Jurkat, Clone E6-1 (cell line): ENCODE measurements around the genes TMEM232 and WDR36.

- RRBS: no CpG with 5 or more reads among the region's 14 CpGs
Measured at GRCh38 chr5:98900313-98901627, 28.0 kb downstream of the CHD1 start.

DNA sequence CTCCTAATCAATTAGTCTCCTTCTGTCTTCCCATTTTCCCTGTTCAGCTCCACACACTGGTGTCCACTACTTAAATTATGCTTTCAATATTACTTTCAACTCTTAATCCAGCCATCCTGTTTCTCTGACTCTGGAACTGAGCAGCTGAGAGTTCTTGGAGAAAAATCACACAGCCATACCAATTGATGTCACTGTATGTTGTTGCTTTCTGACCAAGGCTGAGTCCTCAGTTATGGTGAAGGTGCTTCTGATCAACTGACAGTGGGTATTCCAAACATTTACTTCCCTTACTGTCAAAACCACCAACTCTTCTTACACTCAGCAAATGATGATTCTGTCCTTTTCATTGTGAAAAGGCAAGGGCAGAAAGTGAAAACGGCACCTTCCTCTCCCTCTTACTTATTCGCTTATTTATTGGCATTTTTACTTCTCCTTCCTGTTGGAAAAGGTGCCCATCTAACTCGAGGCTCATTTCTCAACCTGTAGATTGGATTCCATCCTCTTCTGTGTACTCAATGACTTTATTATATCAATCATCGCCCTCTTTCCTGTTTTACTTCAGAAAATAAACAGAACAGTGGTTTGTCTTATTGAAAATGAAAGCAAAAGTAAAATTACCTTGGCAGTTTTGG, 104.2 kb upstream of the CHD1 start:
- RRBS: no CpG with 5 or more reads among the region's 4 CpGs

GRCh38 chr5:100779765-100780313, 123.2 kb downstream of the ST8SIA4 start:
- RRBS: no CpG with 5 or more reads among the region's 6 CpGs

DNA sequence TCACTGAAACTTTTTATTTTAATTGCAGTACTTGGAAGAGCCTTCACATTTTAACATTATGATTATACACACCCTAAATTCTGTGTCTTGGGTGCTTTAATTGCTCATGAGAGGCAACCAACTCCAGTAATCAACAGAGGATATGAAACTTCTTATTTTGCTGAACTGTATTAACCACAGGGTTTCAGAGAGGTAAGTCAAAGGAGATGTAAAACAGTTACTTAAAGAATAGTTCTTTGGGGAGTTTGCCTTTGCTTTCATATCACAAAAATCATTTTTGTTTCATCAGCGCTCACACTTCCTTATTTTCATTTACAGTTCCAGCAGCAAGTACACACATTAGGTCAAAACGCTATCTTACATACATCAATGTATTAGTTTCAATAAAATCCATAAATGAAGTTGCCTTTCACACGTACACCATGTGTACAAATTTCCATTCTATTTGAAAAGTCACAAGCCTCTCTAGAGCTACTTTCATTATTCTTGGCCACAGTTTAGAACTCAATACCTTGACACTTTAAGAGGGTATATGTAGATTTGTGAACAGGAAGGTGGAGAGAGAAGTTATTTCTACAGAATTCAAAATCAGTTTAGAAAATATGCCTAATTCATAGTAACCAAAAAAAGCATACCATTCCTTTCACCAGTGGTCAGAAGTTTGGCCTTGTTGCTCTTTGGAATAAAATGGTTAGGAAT, 50.0 kb downstream of the ST8SIA4 start:
- RRBS: no CpG with 5 or more reads among the region's 3 CpGs

DNA sequence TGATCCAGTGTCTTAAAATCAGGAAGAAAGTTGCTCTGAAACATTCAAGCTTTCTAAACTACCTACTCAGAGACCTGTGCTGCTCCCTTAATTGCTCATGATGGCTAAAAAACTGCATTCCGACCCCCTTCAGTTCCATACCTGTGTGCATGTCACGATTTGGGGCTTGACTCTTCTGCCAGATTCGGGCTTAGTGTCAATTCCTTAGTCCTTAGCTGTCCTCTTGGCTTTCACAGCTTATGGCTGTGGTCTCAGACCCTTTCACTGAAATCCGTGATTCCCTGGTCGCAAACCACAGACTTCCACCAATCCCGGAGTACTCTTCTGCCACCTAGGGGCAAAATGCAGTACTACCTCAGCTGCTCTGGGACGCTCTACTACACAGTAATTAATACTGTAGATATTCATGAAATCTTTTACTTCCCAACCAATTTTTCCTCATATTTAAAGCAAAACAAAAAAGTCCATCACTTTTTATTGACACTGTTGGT, 617.6 kb downstream of the SLCO4C1 start:
- RRBS: no CpG with 5 or more reads among the region's 7 CpGs

- RRBS: no CpG with 5 or more reads among the region's 4 CpGs
Measured at GRCh38 chr5:101942283-101942661, 353.8 kb downstream of the SLCO4C1 start.

DNA sequence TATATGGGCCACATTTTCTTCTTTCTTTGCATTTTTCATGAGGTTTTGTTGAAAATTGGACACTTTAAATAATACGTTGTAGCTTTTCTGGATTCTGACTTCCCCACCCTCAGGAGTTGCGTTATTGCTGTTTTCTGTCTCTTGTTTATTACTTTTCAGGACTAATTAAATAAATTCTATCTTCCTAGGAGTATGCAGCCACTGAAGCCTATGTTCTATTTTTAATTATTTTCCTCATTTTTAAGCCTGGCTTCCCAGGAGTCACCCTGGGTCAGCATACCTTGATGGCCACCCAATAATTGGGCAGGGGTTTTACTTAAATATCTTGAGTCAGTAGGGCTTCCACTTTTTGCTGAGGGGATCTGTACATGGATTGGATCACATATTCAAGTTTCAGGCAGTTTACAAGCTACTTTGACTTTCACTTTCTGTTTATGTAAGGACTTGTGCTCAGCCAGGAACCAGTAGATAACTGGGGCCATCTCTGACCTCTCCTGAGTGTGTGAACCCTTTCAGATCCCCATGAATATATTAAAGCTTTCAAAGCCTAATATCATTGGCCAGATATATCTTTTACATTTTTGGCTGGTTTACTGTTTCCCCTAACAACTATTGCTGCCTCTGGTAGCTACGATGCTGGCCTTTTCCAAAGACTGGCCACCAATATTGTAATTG, 45.2 kb downstream of the SLCO6A1 start:
- RRBS: no CpG with 5 or more reads among the region's 3 CpGs

GRCh38 chr5:103258884-103259153, 256 bp downstream of the MACIR start:
- RRBS: 4% methylated on average over 6 of the region's 24 CpGs

- RRBS: no CpG with 5 or more reads among the region's 3 CpGs
Measured at GRCh38 chr5:107511859-107512517, 158.7 kb downstream of the EFNA5 start.

DNA sequence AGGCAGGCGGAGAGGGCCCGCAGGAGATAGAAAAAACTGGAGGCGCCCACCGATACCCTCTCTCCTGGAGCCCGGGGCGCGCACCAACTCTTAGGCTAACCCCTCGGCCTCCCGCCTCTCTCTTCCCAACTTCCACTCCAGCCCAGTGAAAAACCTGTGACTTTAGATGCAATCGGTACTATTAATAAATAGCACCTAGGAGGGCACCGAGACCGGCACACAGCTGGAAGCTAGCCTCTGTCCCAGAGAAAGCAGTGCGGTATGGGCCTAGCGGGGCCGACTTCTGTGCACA, 1.6 kb downstream of the EFNA5 start:
- RRBS: 100% methylated on average over 1 of the region's 15 CpGs

- RRBS: 6% methylated on average over 15 of the region's 20 CpGs
Measured at GRCh38 chr5:107671154-107671370, 325 bp upstream of the EFNA5 start.

- RRBS: no CpG with 5 or more reads among the region's 10 CpGs
Measured at GRCh38 chr5:107861053-107861820, 190.5 kb upstream of the EFNA5 start.

- RRBS: no CpG with 5 or more reads among the region's 3 CpGs
Measured at GRCh38 chr5:107869414-107870044, 198.8 kb upstream of the EFNA5 start.

GRCh38 chr5:107943273-107943930, 272.7 kb upstream of the EFNA5 start:
- RRBS: no CpG with 5 or more reads among the region's 3 CpGs

GRCh38 chr5:108380379-108381063, 1.4 kb downstream of the FBXL17 start:
- RRBS: 3% methylated on average over 9 of the region's 52 CpGs

- RRBS: no CpG with 5 or more reads among the region's 4 CpGs
Measured at GRCh38 chr5:109900979-109901821, 211.5 kb downstream of the MAN2A1 start.

DNA sequence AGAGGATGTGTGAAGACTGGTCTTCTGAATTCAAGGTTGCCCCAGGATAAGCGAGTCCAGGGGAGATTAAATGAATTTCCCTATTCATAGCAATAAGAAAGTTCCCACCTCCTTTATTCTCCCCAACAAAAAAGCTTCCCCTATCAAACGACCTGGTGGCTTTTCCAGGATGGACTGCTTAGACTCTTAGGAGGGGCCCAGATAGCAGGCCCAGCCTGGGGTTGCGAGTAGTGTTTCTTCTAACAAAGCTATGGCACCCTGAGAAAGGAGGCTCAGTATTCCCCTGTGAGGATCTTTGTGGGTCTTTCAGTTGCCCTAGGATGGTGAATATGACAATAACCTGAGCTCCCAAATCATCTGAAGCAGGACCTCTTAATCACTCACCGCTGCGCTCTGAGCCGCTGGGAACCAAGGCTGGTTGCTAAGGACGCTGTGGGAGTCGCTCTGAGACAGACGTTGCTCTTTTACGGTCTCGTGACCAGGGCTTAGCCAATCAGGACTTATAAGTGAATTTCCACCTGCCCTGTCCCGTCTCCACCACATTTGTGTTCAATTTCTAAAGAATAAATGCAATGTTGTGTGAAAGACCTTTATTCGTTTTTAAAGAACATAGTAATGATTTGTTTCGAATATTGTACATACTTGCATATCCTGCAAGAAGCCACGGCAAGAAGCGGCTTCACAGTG, at the start of gene TMEM232:
TMEM232 (minus strand) TSS at position 429 of the 687 bp plus-strand sequence.
- RRBS: no CpG with 5 or more reads among the region's 16 CpGs

DNA sequence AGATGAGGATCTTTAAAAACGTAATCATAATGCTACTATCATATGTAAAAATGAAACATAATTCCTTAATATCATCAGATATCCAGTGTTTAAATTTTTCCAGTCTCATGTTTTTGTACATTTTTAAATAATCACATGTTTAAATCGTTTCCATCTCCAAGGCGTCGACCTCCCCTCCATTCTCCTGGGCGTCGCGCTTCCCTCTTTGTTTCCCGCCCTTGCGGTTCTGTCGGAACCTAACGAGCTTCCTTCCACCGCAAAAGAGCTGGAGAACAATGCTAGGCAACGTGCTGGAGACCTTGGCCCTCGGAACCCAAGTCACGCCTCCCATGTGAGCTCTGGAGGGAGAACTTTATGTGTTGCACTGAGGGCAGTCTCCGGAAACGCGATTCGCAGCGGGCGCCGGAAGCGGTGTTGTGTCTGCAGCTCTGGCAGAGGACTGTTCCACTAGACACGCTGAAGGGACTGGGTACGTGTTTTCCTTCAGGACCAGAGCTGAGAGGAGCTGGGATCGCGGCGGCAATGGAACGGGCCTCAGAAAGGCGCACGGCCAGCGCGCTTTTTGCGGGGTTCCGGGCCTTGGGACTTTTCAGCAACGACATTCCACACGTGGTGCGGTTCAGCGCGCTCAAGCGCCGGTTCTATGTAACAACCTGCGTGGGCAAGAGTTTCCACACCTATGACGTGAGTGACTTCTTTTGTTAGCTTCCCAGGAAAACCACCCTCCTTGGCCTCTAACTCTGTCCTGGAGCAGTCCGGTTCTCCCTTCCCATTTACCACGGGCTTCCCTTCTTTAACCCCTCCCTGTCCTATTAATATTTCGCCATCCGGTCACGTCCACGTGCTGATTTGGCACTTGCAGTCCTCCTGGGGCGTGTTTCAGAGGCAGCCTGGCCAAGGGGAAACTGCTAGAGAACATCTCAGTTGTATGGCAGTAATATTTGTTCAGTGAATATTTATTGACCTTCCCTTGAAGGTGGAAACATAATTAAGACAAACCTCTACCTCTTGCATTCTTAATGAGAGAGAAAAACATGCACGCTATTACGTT, at the start of gene WDR36:
WDR36 (plus strand) TSS at position 414 of the 1,051 bp plus-strand sequence.
- RRBS: 2% methylated on average over 8 of the region's 53 CpGs

DNA sequence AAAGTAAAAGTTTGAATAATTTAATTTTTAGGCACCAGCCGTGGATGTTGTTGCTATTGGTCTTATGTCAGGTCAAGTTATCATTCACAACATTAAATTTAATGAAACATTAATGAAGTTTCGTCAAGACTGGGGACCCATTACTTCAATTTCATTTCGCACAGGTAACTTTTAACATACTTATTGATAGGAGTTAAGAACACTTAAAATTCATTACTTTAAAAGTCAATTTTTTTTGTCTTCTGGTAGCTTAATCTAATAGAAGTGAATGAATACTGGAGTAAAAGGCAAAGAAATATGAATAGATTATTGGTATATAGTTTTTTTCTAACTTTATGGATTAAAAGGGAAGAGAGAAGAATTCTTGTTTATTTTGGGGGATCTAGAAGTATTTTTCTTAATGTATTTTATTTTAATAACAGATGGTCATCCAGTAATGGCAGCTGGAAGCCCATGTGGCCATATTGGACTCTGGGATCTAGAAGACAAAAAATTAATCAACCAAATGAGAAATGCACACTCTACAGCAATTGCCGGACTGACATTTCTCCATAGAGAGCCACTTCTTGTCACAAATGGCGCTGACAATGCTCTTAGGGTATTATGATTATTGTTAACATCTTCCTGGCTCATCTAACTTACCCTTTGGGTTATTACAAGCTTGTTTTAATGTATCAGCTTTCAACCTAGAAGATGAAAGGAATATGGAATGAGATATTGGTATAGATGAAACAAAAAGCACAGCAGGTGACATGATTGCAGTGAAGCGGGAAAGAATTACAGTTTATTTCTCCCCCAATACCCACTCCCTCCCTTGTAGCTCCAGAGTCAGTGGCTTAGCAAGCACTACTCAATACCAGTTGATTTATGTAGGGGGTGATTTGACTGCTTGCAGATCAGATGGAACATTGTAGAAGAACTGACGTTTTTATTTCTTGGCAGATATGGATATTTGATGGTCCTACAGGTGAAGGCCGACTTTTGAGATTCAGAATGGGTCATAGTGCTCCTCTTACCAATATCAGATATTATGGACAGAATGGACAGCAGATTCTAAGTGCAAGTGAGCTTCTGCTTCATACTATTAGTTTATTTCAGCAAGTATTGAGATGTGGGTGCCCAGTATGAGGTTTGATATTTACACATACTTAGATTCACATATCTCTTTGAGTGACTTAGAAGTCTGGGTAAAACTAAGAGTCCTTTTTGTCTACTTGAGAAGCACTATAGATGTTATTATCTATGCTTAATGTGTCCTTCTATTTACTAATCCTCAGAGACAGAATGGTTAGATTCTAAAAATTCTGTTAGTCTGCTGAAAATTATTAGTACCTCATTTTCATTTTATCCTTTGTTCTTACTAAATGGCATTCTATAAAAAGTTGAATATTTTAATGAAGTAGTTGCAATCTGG, 12.1 kb downstream of the WDR36 start:
- RRBS: no CpG with 5 or more reads among the region's 8 CpGs